ENCODE results near the genes ADAMTS10, ZNF846, COL5A3 and EIF3G.

GRCh38 chr19:8464157-8464901 lies 19.6 kb downstream of the HNRNPM start:
- PRO-cap = no peak

DNA sequence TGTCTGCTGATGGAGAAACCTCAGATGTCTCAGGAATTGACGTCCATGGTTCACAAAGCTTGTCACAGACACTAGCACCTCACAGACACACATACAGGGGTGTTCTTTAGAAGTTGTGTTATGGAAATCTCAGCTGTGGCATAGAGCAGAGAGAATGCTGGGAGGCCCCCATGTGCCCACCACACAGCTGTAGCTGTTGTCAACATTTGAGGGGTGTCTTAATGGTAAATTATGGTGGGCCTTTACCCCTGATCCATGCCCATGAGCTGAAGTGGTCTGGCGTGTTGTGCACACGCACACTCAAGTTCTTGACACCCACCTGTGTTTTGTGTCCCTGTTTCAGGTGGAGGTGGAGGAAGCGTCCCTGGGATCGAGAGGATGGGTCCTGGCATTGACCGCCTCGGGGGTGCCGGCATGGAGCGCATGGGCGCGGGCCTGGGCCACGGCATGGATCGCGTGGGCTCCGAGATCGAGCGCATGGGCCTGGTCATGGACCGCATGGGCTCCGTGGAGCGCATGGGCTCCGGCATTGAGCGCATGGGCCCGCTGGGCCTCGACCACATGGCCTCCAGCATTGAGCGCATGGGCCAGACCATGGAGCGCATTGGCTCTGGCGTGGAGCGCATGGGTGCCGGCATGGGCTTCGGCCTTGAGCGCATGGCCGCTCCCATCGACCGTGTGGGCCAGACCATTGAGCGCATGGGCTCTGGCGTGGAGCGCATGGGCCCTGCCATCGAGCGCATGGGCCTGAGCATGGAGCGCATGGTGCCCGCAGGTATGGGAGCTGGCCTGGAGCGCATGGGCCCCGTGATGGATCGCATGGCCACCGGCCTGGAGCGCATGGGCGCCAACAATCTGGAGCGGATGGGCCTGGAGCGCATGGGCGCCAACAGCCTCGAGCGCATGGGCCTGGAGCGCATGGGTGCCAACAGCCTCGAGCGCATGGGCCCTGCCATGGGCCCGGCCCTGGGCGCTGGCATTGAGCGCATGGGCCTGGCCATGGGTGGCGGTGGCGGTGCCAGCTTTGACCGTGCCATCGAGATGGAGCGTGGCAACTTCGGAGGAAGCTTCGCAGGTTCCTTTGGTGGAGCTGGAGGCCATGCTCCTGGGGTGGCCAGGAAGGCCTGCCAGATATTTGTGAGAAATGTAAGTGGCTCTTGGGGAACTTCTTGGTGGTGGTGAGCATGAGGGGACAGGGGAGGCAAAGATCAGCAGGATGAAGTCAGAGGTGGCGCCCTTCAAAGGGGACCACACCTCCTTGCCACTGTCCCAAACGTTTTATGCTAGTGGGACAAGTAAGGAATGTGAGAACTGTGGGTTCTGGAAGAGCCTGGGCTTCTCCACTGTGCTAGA lies 16.7 kb downstream of the PRAM1 start:
- PRO-cap = no peak

GRCh38 chr19:8487359-8488467 lies 14.7 kb downstream of the PRAM1 start:
- PRO-cap = no peak

GRCh38 chr19:8550225-8551084 lies 26.8 kb downstream of the MYO1F start:
- PRO-cap = no peak

DNA sequence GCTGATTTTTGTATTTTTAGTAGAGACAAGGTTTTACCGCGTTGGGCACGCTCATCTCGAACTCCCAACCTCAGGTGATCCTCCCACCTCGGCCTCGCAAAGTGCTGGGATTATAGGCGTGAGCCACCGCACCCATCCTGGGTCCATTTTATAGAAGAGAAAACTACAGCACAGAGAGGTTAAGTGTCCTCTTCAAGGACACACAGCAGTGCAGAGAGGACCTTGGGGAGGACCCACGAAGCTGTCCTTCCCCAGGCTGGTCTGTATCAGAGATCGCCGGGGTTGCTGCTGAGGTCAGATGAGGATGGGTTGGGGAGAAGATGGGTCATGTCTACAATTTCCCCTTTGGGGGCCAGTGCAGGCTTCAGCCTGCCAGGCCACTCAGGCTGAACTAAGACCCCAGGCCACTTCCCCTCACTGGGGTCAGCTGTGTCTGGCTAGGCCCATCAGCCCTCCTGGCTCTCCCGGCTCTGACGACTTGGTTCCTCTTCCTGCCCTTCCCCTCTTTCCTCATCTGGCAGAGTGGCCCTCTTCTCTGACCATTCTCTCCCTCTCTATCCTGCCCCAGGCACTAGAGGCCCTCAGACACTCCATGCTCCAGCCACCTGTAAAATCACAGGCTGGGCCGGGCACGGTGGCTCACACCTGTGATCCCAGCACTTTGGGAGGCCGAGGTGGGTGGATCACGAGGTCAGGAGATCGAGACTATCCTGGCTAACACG lies 9.6 kb downstream of the MYO1F start:
- PRO-cap = no peak

DNA sequence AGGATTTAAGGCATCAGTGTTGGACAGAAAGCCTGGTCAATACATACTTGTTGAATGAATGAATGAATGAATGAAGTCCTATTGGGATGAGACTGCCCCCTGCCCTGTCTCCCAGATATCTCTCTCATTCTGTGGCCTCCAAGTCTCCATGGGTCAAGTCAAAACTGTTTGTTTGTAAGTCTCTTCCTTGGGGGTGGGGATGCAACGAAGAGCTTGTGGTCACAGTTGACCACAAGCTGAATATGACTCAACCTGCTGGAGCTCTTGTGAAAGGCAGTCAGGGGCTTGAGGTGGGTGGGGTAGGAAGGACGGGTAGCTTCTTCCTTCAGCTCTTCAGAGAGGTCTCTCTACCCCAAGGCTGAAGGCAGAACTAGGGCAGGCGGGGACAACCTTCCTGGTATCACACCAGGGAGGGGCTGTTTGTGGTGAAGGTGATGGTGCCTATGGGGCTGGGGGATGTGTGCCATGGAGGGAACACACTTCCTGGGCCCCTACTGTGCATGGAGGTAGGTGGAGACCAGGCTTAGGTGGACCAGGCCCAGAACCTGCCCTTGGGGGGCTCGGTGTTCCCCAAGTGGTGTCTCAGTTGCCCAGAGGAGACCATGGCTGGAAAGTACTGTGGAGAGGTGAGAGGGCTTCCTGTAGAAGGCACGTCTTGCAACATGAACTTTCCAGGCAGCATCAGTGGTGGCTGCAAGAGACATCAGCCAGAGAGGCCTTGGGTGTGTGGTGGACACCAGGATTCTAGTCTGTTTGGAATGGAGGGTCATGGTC lies 8.0 kb downstream of the MYO1F start:
- PRO-cap = no peak

DNA sequence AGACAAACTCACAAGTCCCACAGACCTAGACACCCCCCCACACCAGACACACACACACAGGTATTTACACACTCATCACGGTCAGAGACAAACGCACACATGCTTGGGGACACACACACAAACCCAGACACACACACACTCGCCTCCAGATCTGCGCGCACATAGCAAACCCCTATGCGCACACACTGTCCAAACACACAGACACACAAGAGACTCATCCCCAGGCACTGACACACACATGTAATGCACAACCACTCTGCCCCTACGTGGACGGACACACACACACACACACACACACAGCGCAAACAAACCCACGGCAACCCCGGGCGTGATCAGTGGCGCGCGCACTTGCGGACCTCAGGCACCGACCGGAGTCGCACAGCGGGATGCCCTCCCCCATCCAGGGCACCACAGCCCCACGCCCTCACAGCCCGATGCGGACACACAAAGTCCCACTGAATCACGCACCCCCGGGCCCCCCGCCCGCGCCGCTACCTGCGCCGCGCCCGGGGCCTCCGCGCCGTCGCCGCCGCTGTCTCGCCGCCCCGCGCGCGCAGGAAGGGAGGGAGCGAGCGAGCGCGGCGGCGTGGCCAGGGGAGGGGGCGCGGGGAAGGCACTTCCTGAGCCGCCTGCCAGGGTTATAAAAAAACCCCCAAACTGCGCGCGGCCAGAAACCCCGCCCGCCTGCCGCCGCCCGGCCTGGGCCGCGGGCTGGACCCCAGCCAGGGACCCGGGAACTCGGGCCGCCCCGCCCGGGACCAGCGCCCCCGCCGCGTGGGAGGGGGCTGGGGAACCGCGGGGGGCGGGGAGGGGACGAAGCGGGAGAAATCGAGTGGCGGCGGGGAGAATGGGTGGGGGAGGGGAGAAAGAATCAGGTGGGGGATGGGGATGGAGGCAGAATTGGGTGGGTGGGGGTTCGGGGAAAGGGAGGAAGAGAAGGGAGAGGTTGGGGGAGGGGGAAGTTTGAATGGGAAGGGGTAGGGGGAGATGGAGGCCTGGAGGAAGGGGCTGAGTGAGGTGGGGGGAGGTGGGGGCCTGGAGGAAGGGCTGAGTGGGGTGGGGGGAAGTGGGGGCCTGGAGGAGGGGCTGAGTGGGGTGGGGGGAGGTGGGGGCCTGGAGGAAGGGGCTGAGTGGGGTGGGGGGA lies at the start of gene ADAMTS10:
Gene ADAMTS10 (minus strand): TSS at position 567 of the 1,144 bp plus-strand sequence.
- PRO-cap = no peak

DNA sequence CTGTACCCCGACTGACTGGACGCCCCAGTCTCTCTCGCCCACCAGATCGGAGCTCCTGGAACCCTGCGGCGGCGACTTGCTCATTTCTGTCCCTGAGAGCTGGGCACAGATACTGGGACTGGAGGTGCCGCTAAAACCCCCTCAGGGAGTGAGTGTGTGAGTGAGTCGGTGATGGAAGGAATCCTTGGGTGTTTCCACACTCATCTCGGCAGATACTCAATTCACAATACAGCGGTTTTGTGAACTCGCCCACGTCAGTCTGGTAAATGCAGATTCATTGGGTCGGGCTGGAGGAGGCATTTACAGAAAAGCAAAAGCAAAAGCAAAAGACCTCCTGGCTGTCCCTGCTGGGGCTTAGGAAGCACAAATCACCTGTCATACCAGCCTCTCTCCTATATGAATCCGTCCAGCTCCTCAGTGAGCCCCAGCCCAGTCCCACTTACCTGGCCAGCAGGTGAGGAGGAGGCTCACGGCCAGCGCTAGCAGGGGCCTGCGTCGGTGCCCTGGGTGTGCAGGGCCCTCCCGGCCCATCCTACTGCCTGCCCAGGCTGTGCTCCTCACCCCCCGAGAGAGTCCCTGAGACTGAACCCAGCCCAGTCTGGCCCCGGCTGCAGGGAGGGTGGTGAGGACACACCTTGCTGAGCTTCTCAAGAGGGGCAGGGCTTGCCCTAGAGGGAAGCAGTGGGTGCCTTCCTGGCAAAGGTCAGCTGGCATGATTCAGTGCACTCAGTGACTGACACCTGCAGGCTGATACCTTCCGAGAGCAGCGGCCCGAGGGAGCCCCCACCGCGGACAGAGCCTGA lies 76.8 kb upstream of the OR1M1 start:
- PRO-cap = no peak

DNA sequence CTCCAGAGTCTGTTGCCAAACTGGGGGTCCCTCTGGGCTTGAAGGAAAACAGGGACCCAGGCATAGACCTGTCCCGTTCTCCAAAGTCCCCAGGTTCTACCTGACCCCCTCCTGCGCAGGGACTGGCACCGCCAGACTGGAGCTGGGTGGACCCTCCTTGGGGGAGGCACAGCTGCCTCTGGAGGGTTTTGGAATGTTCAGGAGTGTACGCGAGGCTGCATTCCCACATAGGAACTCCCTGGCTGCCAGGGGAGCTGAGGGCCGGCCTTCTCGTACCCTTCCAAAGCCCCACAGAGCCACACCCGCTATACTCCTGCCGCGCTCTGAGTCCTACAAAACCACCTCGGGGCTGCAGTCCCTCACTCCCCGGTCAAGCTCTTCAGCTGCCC lies 76.2 kb upstream of the OR1M1 start:
- PRO-cap = no peak

DNA sequence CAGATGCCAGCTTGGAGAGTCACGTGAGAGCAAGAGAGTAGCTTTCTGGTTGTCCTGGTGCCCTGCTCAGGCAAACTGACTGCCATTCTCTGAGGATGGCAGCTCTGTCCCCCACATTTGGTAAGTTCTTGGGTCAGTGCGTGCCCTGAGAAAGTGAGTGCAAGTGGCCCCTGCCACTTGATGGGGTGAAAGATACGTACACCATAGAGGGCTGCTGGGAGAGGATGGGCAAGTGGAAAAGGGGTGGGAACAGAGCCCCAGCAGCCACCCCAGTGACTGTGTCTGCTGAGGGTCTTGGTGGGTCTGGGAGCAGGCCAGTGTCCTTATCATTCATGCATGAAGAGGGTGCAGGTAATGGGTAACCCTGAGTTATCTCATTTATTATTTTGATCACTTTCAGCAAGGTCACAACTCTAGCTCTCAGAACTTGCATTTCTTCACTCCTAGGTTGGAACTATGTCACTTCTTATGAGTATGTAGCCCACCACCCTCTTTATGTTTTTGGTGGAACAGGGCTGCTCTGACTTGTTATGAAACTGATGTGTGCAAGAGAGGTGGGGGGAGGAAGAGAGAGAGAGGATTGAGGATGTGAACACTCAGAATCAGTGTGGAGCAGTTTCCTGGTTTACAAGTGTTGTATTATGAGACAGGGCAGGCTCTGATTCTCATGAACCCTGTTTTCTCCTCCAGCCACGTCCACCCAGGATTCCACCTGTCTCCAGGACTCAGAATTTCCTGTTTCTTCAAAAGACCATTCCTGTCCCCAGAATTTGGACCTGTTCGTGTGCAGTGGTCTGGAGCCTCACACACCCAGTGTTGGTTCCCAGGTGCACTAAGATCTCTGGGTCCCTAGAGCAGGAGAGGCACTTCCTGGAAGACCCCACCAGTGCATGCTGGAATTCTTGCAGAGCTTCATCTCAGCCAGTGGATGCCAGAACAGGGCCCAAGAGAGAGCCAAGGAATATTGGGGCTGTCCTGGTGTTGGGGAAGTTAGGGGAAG lies 16.0 kb downstream of the ZNF317 start:
- PRO-cap = no peak

- PRO-cap = no peak
Observed at GRCh38 chr19:9498029-9498506, 348 bp downstream of the ZNF560 start.

DNA sequence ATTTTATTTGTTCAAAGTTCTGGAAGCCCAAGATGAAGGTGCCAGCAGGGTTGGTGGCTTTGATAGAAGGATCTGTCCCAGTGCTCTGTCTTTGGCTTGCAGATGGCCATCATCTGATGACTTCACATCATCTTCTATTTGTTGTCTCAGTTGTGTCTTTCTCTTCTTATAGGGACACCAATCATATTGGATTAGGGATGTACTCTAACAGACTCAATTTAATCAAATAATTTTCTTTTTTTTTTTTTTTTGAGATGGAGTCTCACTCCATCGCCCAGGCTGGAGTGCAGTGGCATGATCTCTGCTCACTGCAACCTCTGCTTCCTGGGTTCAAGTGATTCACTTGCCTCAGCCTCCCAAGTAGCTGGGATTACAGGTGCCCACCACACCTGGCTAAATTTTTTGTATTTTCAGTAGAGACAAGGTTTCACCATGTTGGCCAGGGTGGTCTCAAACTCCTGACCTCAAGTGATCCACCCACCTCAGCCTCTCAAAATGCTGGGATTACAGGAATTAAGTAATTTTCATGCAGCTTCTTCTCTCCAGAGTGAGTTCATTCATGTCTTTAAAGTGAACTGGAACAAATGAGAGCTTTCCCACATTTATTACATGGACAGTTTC lies 10.6 kb downstream of the ZNF426 start:
- PRO-cap = no peak

- PRO-cap = bidirectional peak, plus-strand start at chr19:9768782, minus-strand start at chr19:9768644
Observed at GRCh38 chr19:9768167-9769238, at the start of gene ZNF846. TSS of gene ZNF846 (minus strand) at chr19:9768738.

DNA sequence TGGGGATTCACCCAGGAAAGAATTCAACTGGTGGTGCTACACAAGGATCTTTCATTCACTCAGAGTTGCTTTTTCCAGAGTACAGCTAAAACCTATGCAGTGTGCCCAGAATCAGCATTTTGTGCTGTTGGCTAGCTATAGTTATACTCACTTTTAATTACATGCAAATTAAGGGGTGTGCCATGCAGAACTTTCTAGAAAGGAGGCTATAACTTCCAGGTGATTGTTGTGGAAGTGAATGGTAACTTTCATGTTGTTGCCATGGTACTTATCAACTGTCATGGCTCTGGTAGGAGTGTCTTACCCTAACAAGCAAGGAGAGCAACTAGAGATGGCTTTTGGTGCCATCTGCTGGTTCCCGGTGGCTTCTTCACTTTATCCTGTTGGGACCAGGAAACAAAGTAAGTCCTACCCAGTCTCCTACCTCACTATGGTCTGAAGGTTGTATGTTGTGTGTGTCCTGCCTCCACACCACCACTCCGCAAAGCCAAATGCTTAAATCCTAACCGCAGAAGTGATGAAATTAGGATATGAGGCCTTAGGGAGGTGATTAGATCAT lies 22.8 kb downstream of the FBXL12 start:
- PRO-cap = no peak

DNA sequence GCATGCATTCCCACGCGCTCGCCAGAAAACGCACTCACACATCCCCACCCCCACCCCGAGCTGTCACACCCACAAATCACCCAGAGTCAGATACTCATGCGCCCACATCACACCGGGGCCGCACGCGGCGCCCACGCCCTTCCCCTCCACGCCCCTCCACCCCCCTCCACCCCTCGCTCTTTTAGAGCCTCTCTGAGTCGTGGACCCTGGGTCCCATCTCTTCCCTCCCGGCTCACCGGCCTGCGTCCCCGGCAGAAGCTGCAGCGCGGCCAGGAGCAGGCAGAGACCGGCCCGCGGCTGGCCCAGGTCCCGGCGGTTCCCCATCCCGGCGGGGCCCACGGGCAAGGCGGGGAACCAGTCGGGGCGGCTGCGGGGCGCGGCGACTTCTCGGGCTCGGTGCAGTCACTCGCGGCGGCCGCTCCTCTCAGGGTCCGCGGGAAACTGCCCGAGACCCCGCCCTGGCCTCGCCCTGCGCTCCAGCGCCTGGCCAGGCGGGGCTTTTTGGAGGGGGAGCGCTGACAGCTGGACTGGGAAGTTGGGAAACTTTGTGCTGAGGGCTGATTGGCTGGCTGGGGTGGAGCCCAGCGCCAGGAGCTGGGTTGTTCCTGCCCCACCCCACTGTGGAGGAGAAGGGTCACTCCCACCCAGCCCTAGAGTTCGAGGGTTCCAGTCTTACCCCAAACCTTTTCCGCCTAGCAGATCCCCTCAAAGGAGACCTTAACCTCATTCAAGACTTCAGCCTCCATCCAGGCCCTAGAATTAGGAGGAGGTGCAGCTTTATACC lies at the start of gene COL5A3:
Gene COL5A3 (minus strand): TSS at position 443 of the 784 bp plus-strand sequence.
- PRO-cap = no peak

- PRO-cap = no peak
Observed at GRCh38 chr19:10105507-10105819, 699 bp upstream of the PPAN start.

DNA sequence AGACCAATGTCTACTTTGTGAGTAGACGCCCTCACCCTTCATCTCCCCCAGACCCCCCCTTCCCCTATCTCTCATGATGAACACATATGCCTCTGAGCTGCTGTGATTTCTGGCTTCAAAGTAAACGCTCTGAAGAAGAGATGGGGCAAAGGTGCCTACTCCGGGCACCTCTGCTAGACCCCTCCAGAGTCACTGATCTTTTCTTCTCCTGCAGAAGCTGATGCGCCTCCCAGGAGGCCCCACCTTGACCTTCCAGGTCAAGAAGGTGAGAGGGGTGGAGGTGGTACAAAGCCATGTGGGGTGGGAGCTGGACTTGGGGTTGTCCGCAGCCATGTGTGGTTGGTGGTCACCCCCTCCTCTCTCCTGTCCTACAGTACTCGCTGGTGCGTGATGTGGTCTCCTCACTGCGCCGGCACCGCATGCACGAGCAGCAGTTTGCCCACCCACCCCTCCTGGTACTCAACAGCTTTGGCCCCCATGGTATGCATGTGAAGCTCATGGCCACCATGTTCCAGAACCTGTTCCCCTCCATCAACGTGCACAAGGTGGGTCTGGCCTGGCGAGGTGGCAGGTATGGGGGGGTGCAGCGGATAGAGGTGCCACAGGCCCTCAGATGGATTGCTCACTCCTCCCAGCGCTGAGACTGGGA lies 1.6 kb downstream of the PPAN start:
- PRO-cap = no peak

GRCh38 chr19:10119368-10120278 lies at the start of gene EIF3G:
TSS of gene EIF3G (minus strand) at chr19:10119899.
- PRO-cap = bidirectional peak, plus-strand start at chr19:10120038, minus-strand start at chr19:10119841

- PRO-cap = no peak
Observed at GRCh38 chr19:10121835-10122418, 2.2 kb upstream of the EIF3G start.

- PRO-cap = no peak
Observed at GRCh38 chr19:10193683-10193969, 1.1 kb downstream of the DNMT1 start.

Data from SP-49 (cell line).